Astrocyte (in vitro differentiated cells and primary cell): ENCODE measurements around a stretch of chr7.

- PRO-cap, result no peak
- RRBS, 2 experiments, result no CpG with 5 or more reads among the region's 16 CpGs
These were observed 11.3 kb downstream of the CPSF4 start for GRCh38 chr7:99449859-99450567.

DNA sequence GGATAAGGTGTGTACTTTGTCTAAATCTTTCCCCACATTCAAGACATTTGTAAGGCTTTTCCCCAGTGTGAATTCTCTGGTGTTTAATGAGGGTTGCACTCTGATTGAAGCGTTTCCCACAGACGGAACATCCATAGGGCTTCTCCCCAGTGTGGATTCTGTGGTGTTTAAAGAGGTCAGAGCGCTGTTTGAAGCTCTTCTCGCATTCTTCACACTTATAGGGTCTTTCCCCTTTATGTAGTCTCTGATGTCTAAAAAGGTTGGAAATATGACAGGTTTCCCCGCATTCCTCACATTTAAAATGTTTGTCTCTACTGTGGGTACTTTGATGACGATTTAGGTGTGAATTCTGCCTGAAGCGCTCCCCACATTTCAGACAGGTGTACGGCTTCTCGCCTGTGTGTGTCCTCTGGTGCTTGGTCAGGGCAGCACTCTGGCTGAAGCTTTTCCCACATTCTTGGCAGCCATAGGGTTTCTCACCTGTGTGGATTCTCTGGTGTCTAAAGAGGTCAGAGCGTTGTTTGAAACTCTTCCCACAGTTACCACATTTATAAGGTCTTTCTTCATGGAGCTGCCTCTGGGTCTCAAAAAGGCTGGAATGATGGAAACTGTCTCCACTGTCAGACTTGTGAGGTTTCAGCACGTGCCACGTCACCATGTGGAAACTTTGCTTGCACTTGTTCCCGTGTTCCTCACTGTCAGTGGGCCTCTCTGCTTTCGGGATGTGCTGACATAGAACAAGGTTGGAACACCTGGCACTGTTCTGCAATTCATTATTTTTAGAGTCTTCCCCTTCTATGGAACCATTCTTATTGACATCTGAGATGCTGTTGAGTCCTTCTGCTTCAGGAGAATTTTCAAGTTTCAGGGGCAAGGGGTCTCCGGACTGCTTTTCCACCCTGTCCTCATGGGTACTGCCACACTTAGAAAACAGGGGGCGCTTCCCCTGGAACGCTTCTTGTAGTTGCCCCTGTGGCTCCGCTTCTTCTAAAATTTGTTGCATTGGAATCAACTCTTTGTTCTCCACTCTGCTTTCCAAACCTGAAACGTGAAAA is 6.2 kb downstream of the ZNF394 start:
- PRO-cap, result no peak
- RRBS, 2 experiments, result no CpG with 5 or more reads among the region's 19 CpGs

GRCh38 chr7:99562104-99562635 is 3.7 kb downstream of the ZNF655 start:
- PRO-cap, result no peak
- RRBS, 2 experiments, result no CpG with 5 or more reads among the region's 7 CpGs

DNA sequence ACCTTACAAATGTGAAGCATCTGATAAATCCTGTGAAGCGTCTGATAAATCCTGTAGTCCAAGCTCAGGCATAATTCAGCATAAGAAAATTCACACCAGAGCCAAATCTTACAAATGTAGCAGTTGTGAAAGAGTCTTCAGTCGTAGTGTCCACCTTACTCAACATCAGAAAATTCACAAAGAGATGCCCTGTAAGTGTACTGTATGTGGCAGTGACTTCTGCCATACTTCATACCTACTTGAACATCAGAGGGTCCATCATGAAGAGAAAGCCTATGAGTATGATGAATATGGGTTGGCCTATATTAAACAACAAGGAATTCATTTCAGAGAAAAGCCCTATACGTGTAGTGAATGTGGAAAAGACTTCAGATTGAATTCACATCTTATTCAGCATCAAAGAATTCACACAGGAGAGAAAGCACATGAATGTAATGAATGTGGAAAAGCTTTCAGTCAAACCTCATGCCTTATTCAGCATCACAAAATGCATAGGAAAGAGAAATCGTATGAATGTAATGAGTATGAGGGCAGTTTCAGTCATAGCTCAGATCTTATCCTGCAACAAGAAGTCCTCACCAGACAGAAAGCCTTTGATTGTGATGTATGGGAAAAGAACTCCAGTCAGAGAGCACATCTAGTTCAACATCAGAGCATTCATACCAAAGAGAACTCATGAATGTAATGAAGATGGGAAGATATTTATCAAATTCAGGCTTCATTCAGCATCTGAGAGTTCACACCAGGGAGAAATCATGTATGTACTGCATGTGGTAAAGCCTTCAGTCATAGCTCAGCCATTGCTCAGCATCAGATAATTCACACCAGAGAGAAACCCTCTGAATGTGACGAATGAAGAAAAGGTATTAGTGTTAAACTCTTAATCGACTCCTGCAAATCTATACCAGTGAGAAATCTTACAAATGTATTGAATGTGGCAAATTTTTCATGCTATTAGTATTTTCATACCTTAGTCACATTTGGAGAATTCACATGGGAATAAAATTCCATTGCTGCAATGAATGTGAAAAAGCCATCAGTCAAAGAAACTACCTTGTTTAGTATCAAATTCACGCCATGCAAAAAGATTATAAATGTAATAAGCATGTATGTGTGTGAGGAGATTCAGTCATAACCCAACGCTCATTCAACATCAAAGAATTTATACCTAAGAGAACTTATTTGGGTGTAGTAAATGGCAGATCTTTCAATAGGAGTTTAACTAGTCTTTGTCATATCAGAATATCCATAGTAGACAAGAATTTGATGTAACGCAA is 14.9 kb downstream of the ZNF655 start:
- PRO-cap, result no peak
- RRBS, 2 experiments, result no CpG with 5 or more reads among the region's 9 CpGs

- PRO-cap, result no peak
- RRBS, 2 experiments, result no CpG with 5 or more reads among the region's 3 CpGs
These were observed 29.2 kb downstream of the CYP3A5 start for GRCh38 chr7:99650425-99651090.

GRCh38 chr7:99652328-99653002 is 27.3 kb downstream of the CYP3A5 start:
- PRO-cap, result no peak
- RRBS, 2 experiments, result no CpG with 5 or more reads among the region's 5 CpGs

GRCh38 chr7:99666684-99667197 is 13.1 kb downstream of the CYP3A5 start:
- PRO-cap, result no peak
- RRBS, 2 experiments, result no CpG with 5 or more reads among the region's 4 CpGs

GRCh38 chr7:99678763-99679805 is 712 bp downstream of the CYP3A5 start:
- PRO-cap, result unidirectional peak, plus-strand start at chr7:99679670
- RRBS, 2 experiments, result no CpG with 5 or more reads among the region's 10 CpGs

- PRO-cap, result no peak
- RRBS, 2 experiments, result no CpG with 5 or more reads among the region's 3 CpGs
These were observed 14.6 kb downstream of the CYP3A7 start for GRCh38 chr7:99720331-99720801.

GRCh38 chr7:99752449-99752992 is 17.5 kb upstream of the CYP3A7 start:
- PRO-cap, result no peak
- RRBS, 2 experiments, result no CpG with 5 or more reads among the region's 3 CpGs

- PRO-cap, result no peak
- RRBS, 2 experiments, result no CpG with 5 or more reads among the region's 8 CpGs
These were observed 21.2 kb downstream of the CYP3A4 start for GRCh38 chr7:99762501-99763464.

- PRO-cap, result no peak
- RRBS, 2 experiments, result no CpG with 5 or more reads among the region's 1 CpG
These were observed 4.5 kb upstream of the CYP3A43 start for GRCh38 chr7:99823436-99823636.

DNA sequence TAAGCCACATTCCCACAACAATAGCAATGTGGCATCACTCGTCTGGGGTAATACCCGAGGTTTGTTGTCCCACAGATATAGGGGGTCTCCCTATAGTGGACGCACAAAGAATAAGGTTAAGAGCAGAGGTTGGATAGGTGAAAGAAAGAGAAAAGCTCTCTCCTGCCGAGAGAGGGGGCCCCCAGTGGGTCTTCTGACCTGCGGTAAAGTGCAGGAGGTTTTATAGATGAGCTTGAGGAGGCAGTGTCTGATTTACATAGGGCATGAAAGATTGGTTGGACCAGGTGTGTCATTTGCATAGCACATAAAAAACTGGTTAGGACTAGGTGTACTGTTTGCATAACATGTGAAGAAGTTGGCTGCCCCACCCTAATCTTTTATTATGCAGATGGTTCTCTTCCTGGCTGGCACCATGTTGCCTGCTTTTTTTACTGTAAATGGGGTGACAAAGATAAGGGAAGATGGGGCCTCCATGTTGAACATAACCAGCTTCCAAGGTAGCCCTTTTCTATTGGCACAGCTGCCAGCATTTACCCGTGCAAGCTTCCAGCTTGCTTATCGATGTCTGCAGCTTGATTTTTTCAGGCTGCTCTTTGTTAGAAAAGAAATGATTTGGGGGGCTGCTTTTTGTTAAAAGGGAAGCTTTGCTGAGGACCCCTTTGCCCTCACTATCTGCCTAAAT is 11.9 kb downstream of the CYP3A43 start:
- PRO-cap, result no peak
- RRBS, 2 experiments, result no CpG with 5 or more reads among the region's 7 CpGs

GRCh38 chr7:99893475-99894202 is 16.8 kb upstream of the OR2AE1 start:
- PRO-cap, result no peak
- RRBS, 2 experiments, result no CpG with 5 or more reads among the region's 3 CpGs

DNA sequence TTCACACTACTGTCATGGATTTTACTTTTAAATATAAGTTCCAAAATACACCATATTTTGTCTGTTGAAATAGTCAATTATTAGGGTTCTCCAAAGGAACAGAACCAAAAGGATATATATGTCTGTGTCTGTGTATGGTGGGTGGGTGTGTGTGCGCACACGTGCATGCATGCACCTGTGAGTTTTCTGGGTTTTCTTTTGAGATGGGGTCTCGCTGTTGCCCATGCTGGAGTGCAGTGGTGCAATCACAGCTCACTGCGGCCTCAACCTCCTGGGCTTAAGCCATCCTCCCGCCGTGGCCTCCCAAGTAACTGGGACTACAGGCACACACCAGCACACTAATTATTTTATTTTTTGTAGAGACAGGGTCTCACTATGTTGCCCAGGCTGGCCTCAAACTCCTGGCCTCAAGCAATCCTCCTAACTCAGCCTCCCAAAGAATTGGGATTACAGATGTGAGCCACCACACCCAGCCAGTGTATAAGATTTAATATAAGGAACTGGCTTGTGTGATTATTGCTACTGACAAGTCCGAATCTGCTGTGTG is 19.6 kb downstream of the TRIM4 start:
- PRO-cap, result no peak
- RRBS, 2 experiments, result no CpG with 5 or more reads among the region's 7 CpGs

DNA sequence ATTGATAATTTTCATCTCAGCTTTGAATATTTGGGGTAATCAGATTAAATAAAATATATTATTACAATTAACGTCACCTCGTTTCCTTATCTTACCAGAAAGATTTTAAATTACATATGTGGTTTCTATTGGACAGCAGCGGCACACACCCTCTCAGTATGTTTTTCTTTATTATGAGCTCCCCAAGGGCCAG is 849 bp downstream of the TRIM4 start:
- PRO-cap, result no peak
- RRBS, 2 experiments, result no CpG with 5 or more reads among the region's 3 CpGs

GRCh38 chr7:99943533-99944788 is 14.5 kb upstream of the GJC3 start:
- PRO-cap, result no peak
- RRBS, 2 experiments, result no CpG with 5 or more reads among the region's 16 CpGs

DNA sequence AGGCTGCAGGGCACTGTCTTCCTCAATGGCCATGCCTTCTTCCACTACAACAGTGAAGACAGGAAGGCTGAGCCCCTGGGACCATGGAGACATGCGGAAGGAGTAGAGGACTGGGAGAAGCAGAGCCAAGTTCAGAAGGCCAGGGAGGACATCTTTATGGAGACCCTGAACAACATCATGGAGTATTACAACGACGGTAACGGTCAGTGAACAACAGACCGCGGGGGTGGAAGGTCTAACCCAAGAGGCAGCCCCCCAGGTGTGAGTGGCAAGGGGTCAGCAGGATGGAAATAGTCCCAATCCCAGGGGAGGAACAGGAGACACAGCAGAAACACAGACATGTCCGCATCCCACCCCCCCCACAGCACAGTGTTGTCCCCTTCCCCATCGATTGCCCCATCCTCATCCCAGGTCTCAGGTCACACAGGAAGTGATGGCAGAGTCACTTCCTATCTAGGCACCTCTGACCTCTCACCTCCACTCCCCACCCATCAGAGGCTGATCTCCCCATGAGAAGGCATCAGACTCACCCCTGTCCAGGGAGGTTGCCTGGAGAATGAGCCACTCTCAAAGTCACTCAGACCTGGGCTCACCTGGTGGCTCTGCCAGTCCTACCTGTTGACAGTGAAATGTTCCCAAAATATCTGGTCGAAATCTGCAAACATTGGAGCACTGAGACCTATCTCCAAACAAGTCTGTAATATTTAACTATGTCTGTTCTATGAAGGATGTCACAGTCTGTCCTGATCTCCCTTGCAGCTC is 7.6 kb upstream of the AZGP1 start:
- PRO-cap, result no peak
- RRBS, 2 experiments, result no CpG with 5 or more reads among the region's 9 CpGs

DNA sequence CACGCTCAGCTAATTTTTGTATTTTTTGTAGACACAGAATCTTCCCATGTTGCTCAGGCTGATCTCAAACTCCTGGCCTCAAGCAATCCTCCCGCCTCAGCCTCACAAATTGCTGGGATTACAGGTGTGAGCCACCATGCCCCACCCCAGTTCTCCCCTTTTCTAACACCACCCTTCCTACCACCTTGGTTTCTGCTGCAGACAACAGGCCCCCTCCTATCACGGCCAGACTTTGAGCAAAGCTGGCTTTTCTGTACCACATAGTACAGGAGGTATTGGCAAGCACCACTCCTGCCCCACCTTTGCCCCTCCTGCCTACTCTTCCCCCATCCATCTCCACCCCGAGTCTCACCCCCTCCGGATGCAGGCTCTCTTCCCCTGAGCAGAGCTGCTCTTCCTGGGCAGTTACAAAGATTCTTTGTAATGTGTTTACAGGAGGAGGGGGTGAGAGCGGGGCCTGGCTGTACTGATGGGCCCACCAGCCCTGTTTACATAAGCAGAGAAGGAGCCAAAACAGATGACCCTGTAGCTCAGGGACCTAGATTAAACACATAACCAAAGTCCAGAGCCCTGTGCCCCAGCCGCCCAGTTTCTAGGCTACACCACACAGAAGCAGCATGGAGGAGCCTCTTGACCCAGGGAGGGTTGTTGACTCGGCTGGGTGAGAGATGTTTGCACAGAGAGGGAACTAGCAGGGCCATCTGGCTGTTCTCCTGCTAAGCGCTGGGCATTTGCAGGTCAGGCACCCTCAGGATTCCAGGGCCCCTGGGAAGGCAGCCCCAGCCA is 11.7 kb upstream of the ZKSCAN1 start:
- PRO-cap, result no peak
- RRBS, 2 experiments, result no CpG with 5 or more reads among the region's 9 CpGs

GRCh38 chr7:100029795-100030084 is 14.3 kb downstream of the ZKSCAN1 start:
- PRO-cap, result no peak
- RRBS, 2 experiments, result no CpG with 5 or more reads among the region's 3 CpGs